SEM (cell line): ENCODE data around the genes UCP3, CHRDL2 and NEU3.

DNA sequence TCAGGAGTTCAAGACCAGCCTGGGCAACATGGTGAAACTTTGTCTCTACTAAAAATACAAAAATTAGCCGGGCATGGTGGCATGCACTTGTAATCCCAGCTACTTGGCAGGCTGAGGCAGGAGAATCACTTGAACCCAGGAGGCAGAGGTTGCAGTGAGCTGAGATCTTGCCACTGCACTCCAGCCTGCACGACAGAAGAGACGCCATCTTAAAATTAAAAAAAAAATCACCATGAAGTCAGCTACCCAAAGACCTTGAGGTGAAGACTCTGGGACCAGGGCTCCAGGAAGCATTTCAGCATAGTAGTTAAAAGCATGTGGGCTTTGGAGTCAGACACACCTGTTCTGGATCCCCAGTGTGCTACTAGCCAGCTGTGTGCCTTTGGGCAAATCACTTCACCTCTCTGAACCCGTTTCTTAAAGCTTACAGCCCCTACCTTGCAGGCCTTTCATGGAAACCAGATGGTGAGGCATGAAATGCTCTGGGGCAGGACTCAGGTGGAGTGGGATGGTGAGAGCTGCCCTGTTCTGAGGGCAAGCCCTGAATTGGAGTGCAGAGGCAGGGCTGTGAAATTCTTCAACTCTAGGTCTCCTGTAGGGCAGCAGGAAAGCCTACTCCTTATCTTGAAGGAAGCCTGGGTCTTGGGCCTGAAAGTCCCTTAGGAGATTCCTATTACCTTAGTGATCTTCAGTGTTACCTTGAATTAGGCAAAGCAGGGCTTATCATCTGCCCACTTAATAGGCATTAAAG is 10.5 kb downstream of the UCP2 start:
- PRO-cap, result no peak

DNA sequence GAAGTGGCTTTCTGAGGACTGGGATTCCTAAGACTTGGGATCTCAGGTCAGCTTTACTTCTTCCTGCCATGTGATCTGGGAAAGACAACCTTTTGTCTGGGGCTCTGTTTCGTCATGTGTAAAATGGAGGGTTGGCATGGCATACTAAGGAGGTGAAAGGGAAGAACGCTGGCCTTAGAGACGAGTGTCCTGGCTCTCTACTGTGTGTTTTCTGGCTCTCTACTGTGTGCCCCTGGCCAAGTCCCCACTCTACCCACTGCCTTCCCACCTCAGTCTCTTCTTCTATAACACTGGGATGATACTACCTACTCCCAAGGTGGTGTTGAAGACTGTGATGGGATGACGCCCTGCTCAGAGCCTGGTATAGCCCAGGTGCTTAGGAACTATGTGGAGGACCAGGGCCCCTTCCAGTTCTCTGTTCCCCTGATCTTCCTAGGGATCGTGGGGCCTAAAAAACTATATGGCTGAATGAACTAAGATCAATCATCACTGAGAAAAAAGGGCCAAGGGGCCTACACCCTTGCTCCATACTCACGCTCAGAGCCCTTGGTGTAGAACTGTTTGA is 5.2 kb downstream of the UCP2 start:
- PRO-cap, result no peak

- PRO-cap, result no peak
Measured at GRCh38 chr11:73995663-73996417, 13.0 kb downstream of the UCP3 start.

- PRO-cap, result no peak
Measured at GRCh38 chr11:74007940-74008334, 948 bp downstream of the UCP3 start.

GRCh38 chr11:74008885-74009396 is at the start of gene UCP3:
Gene UCP3 (minus strand): TSS chr11:74009085.
- PRO-cap, result no peak

GRCh38 chr11:74019146-74019492 is 10.2 kb upstream of the UCP3 start:
- PRO-cap, result no peak

GRCh38 chr11:74085553-74085839 is 76.6 kb upstream of the UCP3 start:
- PRO-cap, result no peak

- PRO-cap, result no peak
Measured at GRCh38 chr11:74441936-74442341, 25.4 kb downstream of the KCNE3 start.

GRCh38 chr11:74466502-74467390 is 603 bp downstream of the KCNE3 start:
- PRO-cap, result no peak

DNA sequence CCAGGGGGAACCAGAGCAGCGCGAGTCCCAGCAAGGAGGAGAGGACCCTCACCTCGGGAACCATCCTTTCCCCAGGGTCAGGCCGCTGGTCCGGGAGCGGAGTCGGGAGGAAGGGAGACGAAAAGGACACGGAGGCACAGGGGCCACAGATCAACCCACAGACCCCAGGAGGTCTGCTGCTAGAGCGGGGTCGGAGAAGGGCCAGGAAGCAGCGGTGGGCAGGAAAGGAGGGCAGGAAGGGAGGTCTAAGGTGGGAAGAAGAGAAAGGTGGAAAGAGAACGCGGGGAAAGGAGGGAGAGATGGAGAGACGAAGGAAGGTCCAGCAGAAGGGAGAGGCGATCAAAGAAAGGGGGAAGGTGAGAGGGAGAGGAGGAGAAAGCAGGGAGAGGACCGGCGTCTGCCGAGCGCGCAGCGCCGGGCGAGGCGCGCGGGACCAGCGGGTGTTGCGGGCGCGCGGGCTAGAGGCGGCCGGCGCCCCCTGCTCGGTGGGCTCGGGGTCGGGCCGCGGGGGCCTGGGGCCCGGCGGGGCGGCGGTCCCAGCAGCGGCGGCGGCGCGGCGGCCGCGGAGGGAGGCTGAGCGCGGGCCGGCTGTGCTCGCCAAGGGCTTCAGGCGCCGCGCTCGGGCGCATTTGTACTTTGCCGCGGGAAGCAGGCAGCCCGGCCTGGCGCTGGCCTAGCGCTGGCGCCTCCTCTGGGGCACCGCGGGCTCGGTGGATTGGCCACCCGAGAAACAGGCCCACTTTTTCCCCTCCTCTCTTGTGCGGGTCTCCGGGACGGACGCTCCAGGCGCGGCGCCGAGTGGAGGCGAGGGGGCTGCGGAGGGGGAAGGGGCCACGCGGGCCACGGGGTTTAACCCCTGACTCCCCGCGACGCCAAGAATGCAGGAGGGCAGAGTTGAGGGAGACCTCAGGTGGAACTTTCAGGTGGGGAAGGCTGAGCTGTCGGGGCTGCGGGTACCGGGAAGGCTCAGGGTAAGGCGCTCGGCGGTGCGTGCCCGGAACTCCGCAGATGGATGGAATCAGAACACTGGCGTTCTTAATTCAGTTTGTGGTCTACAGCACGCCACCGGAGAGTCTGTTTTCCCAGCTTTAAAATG is at the start of gene CHRDL2:
CHRDL2 (minus strand) TSS at position 602 of the 1,096 bp plus-strand sequence.
- PRO-cap, result no peak

DNA sequence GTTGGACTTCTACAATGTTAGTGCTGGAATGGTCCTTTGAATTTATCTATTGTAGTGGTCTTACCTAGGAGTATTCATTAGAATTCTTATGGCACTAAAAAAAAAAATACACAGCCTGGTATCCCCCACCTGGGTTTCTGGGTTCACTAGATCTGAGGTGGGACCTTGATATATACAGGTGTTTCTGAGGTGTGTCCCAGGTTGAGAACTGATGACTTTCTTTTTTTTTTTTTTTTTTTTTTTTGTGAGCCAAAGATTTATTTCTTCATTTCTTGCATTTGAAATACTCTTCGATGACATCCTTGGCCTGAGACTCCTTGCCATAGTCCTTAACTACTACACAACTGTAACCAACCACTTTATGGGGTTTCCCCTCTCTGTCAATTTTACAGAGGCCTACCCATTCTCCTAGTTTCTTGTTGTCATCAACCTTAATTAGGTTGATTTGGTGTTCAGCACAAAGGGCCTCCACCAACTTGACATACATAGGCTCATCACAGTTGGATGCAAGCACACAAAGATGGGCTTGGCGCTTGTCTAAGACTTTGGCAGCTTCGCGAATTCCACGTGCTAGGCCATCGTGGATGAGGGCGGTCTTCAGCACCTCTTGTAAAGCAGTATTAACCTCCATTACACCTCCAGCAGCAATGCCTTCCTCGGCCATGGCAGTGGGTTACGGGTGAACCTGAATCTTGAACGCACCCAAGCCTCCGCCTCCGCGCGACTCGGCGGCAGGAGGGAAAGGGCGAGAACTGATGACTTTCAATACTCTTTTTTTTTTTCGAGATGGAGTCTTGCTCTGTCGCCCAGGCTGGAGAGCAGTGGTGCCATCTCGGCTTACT is 3.0 kb upstream of the RNF169 start:
- PRO-cap, result no peak

DNA sequence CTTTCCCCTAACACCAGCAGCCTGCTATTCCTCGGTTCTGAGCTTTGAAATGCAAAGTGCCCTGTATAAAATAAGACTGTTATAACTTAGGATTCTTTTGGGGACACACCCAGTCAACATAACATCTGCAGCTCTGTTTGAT is 1.4 kb downstream of the RNF169 start:
- PRO-cap, result no peak

DNA sequence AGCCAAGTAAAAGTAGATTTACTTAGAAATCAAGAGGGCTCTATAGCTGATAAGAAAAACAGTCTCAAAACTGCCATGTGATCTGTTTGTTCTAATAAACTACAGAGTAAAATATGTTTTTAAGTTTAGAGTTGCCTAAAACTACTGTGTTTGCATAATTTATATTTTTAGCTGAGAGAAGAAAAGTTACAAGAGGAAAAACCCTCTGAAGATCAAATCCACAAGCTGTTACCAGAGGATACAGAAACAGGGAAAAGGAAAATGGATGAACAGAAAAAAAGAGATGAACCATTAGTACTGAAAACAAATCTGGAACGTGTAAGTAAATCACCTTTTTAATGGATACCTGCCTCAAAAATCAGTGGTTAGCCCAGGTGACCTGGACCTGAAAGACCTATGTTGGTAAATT is 61.4 kb downstream of the RNF169 start:
- PRO-cap, result no peak

DNA sequence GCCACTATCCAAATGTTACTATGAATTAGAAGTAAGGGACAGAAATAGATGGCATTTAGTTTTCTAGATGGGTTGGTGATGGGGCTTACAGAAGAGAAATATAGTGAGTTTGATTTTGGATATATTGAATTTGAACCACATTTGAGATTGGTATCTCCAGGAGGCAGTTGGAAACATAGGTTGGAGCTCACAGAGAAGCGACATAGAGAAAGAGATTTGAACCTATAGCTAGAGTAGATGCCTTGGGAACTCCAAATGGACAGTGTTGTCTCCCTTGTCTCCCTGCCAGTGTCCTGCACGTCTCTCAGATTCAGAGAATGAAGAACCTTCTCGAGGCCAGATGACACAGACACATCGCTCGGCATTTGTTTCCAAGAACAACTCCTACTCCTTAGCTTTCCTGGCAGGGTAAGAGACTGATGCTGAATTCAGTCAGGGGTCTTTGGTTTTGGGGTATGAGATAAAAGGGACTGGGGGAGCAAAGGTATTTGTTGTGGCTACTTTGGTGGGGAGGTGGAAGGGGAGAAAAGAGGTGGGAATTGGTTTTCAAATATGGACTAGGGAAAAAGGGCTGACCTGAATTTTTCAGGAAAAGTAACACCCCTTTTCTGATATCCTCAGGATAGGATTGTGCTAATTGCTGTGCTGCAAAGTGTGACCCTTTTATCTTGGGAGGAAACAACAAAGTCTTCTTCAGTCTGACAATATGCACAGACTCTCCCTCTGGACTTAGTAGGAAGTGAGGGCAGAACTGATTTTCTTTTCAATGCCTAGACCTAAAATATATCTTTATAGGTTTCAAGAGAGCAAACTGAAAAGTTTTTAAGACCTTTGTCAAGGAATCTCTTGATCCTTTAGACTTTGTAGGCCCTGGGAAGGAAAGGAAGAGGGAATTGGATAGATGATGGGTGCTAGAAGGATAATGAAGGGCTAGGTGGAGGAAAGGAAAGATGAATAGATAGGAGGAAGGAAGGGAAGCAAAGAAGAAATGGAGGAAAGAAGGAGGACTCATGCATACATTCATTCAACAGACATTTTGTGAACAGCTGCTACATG is 69.0 kb downstream of the RNF169 start:
- PRO-cap, result no peak

- PRO-cap, result no peak
Measured at GRCh38 chr11:74841357-74842386, 93.0 kb downstream of the RNF169 start.

- PRO-cap, result bidirectional peak, plus-strand start at chr11:74988698, minus-strand start at chr11:74988722; bidirectional peak, plus-strand start at chr11:74988933, minus-strand start at chr11:74988927
Measured at GRCh38 chr11:74988386-74989462, at the start of gene NEU3. Gene NEU3 (plus strand): TSS chr11:74988933.

DNA sequence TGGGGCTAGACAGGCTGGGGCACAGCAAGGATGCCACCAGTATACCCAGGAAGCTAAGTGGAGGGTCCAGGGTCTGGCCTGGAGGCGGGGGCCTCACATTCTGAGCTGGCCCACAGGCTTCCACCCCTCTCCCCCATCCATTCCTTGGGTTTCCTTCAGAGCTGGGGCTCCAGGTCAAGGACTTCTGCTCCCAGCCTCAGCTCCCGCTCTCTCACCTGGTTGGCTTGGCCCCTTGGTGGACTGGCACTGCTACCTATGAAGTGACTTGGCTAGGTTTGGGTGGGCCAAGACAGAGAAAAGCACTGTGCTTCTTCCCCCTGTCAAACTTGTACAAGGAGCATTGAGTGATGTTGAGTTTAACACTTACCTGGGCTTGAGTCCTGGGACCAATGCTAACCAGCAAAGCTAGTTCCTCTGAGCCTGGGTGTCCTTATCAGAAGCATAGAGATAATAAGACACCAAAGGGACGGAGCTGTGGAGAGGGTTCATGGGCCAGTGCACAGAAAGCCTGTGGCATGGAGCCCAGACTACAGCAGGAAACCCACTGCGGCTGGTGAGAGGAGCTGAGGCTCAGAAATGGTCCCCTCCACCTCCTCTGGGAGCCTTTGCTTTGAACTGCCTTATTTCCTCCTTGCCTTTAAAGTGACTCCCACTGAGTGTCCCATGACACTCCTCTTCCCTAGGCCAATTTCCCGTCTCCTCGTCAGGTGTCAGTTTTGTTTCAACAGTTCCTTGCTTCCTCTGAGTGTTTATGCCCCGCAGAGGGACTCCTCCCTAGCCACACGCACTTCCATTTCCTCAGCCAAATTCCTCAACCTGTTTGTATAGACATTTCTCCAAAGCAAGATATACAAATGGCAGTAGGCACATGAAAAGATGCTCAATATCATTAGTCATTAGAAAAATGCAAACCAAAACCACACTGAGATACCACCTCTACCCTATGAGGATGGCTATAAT is 9.3 kb downstream of the SLCO2B1 start:
- PRO-cap, result no peak

GRCh38 chr11:75170906-75171238 is 20.0 kb downstream of the SLCO2B1 start:
- PRO-cap, result no peak

GRCh38 chr11:75337082-75337705 is 14.3 kb downstream of the ARRB1 start:
- PRO-cap, result no peak

DNA sequence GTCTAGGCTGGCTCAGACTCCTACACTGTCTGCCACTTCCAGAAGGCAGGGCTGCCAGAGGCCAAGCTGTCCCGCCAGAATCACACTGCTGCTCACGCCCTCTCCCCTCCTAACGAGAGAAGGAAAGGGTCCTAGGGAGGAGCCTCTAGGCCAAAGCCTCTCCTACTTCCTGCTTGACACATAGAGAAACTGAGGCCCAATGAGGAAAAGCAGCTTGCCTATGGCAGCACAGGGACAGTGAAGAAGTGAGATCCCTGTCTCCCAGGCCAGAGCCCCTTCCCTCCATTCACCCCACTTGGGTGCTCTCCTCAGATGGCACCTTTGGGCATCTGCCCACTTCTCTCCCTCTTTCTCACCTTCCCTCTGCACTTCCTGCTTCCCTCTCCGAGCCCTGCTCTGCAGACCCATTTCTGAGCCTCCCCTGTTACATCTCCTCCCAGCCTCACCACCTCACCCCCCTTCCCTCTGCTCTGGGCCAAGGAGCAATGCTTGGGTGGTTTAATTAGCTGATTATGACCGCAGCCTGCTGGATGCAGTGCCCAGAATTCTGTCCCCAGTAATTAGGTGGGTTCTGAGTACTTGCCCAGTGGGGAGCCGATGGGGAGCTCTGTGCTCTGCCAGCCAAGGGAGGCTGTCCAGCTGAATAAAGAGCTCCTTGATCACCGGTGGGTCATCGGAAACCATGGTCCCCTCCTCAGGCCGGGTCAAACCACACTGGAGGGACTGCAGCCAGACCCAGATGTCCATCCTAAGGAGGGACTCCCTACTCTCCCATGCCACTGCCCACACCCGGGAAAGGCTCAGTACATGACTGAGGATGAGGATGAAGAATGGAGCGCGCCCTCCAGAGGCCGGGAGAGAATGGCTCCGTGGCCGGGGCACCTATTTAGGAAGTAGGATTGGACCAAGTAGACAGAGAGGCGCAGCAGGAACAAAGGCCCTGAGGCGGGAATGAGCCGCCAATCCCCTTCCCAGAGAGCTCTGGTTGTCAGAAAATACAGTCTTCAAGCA is 9.3 kb downstream of the ARRB1 start:
- PRO-cap, result no peak